ENCODE results near the genes CEACAM21 and DEDD2.

GRCh38 chr19:41563819-41564230 is 12.1 kb upstream of the CEACAM21 start:
- RRBS: no CpG with 5 or more reads among the region's 7 CpGs

DNA sequence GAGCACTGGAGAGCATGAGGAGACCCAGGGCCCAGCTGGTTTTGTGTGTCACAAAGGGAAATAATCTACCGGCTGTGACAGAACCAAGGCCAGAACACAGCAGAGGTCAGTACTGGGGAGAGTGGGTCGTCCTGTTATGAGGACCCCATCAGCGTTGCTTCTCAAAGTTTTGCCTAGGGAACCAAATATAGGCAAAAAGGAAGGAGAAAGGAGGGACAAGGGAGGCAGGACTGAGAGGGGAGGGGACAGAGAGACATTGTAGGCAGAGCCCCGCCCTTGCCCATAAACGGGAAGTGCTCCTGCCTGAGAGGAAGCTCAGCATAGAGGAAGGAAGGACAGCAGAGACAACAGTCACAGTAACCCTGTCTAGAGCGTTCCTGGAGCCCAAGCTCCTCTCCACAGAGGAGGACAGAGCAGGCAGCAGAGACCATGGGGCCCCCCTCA is at the start of gene CEACAM21:
Gene CEACAM21 (plus strand): TSS at position 321 of the 444 bp plus-strand sequence.
- RRBS: no CpG with 5 or more reads among the region's 6 CpGs

DNA sequence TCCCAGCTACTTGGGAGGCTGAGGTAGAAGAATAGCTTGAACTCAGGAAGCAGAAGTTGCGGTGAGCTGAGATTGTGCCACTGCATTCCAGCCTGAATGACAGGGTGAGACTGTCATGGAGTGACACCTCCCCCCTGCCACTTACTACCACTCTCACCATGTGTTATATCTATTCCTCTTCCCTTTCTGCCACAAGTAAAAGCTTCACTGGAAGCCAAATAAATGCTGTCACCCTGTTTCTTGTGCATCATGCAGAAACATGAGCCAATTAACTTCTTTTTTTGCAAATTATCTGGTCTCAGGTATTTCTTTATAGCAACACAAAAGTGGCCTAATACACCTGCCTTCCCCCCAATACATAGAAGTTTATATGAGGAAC is 10.7 kb upstream of the CEACAM4 start:
- RRBS: no CpG with 5 or more reads among the region's 1 CpG

- RRBS: no CpG with 5 or more reads among the region's 5 CpGs
These were observed 20.1 kb upstream of the CEACAM6 start for GRCh38 chr19:41735214-41735718.

- RRBS: no CpG with 5 or more reads among the region's 9 CpGs
These were observed 6.8 kb upstream of the CEACAM6 start for GRCh38 chr19:41748405-41749062.

- RRBS: no CpG with 5 or more reads among the region's 5 CpGs
These were observed 4.4 kb downstream of the ARHGEF1 start for GRCh38 chr19:41887332-41887774.

DNA sequence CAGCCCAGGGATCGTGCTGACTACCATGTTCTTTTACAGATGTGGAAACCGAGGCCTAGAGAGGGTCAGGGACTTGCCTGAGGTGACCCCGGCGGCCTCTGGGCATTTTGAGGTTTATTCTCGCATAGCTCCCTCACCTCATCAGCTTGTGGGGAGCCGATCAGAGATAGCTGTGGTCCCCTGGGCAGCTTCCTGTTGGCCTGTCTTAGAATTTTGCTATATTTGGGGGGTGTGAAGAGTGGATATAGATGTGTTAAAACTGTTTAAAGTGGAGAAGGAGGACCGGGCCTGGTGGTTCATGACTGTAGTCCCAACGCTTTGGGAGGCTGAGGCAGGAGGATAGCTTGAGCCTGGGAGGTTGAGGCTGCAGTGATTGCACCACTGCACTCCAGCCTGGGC is 6.9 kb downstream of the ARHGEF1 start:
- RRBS: no CpG with 5 or more reads among the region's 8 CpGs

DNA sequence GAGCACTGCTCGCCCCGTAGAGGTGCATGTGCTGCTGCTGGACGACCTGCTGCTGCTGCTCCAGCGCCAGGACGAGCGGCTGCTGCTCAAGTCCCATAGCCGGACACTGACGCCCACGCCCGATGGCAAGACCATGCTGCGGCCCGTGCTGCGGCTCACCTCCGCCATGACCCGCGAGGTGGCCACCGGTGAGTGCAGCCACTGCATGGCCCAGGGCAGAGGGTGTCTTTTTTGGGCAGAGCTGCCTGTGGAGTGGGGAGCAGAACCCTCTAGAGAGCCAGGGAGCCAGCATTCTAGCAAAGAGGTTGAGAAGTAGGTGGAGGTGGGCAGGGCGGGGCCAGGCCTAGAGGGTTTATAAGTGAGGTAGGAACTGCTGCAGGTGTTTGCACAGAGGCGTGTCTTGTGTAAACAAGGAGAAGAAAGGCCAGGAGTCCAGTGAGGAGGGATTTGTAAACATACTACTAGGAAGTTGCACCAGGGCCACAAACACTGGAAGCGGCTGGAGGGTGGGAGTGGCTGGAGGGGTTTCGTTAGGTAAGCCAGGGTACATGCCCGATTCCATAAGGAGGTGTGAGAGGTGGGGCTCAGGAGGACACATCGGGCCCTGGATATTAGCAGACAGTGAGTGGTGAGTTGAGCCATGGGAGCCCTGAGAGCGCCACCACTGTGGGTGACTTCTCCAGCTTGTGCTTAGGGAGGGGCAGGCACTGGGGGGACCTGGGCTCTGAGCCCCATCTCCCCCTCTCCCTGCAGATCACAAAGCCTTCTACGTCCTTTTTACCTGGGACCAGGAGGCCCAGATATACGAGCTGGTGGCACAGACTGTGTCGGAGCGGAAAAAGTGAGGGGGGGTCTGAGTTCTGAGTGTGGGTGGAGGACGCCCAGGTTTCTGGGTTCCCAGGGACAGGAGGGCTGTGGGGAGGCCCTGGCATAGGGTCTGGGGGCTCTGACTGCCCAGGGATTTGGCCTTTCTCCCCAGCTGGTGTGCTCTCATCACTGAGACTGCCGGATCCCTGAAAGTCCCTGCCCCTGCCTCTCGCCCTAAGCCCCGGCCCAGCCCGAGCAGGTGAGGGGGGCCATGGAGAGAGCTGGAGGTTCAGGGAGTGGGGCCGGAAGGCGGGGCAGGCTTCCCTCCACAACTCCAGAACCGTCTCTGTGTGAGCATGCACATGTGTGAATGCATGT is 21.6 kb downstream of the ARHGEF1 start:
- RRBS: 95% methylated on average over 10 of the region's 36 CpGs

- RRBS: 62% methylated on average over 2 of the region's 16 CpGs
These were observed 8.5 kb upstream of the ERFL start for GRCh38 chr19:41936695-41937260.

GRCh38 chr19:41939843-41941073 is 12.0 kb upstream of the ERFL start:
- RRBS: 5% methylated on average over 47 of the region's 127 CpGs

DNA sequence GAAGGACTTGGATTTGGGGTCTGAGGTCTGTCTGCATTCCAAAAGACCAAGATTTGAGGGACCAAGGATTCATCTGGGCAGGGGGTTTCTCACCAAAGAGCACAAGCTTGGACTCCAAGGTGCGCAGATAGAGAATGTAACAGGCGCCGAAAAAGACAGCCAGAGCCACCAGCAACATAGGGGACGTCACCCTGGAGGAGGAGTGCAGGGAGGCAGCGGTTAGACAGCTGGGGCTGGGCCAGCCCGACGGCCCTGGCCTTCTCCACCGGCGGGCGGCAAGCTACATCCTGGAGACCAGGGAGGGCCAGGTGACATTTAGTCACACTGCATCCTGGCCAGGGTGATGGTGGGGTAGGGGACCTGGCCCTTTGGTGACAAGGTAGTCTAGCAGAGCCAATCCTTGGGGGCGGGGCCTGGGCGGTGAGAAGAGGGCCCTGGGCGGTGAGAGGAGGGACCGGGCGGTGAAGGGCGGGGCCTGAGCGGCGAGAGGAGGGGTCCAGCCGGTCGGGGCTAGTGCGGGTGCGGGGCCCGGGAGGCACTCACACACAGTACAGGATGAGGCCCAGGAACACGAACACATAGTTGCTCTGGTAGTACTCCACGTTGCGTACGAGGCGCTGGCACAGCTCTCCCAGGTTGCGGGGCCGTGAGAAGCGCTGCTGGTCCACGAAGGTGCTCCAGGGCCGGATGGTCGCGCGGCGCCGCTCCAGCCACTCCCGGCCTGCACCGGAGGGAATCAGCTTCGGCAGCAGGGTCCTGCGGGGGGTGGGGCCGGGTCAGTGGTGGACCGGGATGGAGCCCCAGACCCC is 724 bp downstream of the RABAC1 start:
- RRBS: 3% methylated on average over 11 of the region's 44 CpGs

GRCh38 chr19:42038448-42039212 is 31.4 kb downstream of the GRIK5 start:
- RRBS: no CpG with 5 or more reads among the region's 13 CpGs

GRCh38 chr19:42176556-42177654 is 40.6 kb downstream of the DEDD2 start:
- RRBS: no CpG with 5 or more reads among the region's 98 CpGs

GRCh38 chr19:42179434-42179633 is 38.1 kb downstream of the DEDD2 start:
- RRBS: no CpG with 5 or more reads among the region's 8 CpGs

GRCh38 chr19:42199256-42200255 is 17.9 kb downstream of the DEDD2 start:
- RRBS: 51% methylated on average over 15 of the region's 36 CpGs

DNA sequence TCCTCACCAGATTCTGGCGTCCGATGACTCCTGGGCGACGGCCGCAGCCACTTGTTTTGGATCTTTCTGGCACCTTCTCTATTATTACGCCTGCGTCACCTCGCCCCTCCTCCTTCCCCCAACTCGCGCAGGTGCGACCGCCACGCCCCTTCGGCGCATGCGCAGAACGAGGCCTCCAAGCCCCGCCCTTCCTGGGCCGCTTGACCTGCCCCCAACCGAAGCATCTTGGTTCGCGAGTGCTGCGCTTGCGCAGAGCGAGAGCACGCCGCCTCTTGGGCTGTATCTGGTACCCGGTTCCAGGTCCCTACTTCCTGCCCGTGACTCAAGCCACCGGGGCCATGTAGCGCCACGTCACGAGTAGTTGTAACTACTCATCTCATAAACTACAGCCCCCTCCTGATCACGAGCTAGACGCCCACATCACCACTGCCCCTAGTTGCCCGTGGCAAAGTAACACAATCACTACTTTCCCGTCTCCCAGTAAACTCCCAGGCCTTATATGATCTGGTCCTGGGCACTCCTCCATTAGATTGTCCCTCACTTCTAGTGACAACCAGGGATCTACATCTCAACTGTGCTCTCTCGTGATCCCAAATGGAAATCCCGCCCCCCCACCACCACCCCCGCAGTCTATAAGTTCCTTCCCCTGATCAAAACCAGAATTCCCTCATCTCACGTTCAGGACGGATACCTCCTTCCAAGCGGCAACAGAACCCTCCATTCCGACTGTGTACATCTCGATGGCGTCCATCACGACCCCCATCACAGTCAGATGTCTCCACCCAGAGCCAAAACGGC is at the start of gene DEDD2:
Gene DEDD2 (minus strand): TSS at position 53 of the 798 bp plus-strand sequence.
- RRBS: 0% methylated on average over 2 of the region's 48 CpGs

GRCh38 chr19:42224806-42225723 is 5.0 kb downstream of the ZNF526 start:
- RRBS: 94% methylated on average over 9 of the region's 41 CpGs

DNA sequence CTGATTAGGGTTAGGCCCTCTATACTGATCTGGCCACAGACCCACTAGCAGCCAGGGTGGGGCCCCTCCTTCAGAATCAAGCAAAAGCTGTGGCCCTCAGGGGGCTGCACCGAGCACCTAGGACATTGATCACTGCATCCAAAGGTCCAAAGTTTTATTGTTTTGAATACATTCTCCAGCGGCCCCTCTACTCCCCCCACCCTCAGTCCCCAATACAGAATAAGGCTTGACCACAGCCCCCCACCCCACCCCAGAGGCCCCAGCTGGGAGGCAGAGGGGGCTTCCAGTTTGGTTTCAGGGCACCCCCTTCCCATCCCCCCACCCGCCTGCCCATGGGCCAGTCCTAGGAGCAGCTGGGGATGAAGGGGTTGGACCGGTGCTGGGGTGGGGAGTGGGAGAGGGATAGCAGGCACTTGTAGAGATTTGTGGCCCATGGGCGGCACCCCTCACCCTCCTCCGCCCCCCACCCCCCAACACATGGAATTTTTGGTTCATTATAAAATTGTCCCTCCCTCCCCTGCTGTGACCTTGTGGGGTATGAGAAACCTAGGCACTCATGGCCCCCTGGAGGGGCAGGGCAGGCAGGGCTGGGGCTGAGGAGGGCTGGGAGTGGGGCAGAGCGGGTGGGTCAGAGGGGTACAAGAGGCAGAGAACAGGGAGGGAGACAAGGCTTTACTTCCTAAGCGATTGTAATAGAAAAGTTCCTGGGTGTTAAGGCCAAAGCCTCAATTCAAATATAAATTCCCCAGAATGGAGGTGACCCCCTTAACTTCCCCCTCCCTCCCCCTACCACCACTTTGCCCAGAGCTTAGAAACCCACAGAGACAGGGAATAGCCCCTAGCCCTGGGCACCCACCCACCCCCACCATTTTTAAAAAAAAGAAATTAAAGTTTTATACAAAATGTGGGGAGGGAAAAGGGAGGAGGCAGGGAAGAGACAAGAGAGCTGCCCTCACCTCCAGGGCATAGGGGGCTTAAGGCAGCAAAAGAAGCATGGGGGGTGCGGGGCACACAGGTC is 5.3 kb upstream of the GSK3A start:
- RRBS: no CpG with 5 or more reads among the region's 9 CpGs

DNA sequence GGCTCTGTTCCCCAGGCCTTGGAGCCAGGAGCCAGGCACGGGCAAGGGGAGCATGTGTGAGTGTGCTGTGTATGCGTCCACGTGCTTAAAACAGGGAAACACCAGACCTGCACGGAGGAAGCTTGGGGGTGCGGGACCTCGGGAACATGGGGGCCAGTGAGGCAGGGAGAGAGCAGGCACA is 2.3 kb downstream of the ERF start:
- RRBS: no CpG with 5 or more reads among the region's 6 CpGs

DNA sequence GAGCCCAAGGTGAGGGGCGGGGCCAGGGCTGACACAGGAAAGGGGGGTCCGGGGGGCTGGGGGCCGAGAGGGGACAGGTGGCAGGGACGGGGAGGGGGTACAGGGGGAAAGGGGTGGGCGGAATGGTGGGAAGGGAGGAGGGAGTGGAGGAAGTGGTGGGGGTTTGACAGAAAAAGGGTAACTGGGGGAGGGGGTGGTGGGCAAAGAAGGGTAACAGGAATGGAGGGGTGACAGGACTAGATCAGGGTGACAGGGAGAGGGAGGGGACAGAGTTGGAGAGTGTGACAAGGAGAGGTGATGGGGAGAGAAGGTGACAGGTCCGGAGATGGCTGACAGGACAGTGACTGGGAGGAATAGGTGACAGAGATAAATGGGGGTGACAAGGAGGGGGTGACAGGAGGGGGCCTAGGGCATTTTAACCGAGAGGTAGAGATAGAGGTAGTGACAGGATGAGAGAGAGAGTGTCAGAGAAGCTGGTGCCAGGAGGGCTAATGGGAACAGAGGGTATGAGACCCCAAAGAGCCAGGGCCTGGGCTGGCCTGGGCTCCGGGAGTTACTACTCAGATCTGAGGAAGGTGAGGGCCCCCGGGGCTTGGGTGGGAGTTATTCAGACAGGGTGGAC is 432 bp downstream of the CIC start:
- RRBS: 5% methylated on average over 3 of the region's 9 CpGs

Data from brain (tissue), 1 donor.